ENCODE measurements around the genes PKDCC and COX7A2L.

DNA sequence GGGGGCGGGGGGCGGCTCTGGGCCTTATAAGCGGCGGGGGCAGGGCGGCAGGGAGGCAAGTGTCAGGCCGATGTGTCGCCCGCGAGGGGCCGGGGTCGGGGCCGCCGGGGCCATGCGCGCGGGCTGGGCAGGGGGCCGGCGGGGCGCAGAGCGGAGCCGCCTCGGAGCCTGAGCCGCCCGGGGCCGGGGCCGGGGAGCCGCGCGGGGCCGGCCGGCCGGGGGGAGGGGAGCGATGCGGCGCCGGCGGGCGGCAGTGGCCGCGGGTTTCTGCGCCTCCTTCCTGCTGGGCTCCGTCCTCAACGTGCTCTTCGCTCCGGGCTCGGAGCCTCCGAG, at the start of gene PKDCC:
TSS of gene PKDCC (plus strand) at position 54 of the 333 bp plus-strand sequence.
- PRO-cap: bidirectional peak, plus-strand start at position 54 of the sequence, minus-strand start outside the sequence
- RRBS: 10% methylated on average over 20 of the region's 47 CpGs

DNA sequence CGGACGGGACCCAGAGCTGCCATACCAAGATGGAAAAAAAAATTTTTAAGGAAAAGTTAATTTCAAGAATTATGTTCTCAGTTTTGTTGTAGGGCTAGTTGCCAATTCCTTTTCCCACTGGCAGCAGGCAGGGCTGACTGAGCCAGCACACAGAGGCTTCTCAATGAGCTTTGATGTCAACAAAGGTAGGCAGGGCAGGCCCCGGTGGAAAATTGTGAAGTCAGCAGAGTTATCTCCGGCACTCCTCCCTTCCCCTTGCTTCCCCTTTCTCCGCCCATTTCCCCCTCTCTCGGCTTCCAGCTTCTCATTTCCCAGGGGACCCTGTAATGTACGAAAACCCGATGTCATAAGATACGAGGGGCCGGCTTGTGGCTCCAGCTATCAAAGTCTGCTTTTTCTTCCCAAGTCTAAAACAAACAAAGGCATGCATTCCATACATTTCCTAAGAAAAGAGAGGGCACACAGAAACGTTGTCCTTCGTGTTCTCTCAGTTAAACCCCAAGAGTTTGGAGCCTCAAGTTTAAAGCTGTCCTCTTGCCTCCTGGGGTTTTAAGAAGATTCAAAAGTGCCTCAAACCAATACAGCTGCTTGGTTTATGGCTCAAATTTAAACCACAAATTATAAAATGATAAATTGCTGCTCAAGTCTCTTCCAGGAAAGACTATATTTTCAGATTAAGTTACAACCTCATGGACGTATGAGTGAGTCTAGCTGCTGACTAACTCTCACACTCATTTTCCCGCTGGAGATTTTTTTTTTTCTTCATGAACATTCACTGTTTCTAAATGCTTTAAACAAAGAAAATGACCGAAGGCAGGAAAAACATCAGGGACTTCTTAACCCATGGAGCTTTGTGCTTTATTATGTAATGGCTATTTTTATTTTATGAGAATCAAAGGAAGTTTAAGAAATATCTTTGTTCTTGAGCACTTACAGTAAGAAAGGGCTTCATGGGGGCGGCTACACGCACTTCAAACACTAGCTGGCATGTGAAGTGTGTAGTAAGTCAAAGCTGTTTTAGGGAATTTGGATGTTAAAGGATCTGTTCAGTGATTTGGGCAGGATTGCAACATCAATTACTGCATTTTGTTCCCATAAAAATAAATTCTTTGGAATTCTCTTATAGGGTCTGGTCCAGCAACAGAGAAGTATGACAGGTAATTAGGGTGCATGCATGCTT, 27.2 kb upstream of the EML4 start:
- PRO-cap: no peak
- RRBS: no CpG with 5 or more reads among the region's 17 CpGs

- PRO-cap: no peak
- RRBS: no CpG with 5 or more reads among the region's 8 CpGs
These were observed 26.3 kb upstream of the EML4 start for GRCh38 chr2:42142779-42143419.

- PRO-cap: no peak
- RRBS: no CpG with 5 or more reads among the region's 8 CpGs
These were observed 15.2 kb downstream of the COX7A2L start for GRCh38 chr2:42345782-42346337.

DNA sequence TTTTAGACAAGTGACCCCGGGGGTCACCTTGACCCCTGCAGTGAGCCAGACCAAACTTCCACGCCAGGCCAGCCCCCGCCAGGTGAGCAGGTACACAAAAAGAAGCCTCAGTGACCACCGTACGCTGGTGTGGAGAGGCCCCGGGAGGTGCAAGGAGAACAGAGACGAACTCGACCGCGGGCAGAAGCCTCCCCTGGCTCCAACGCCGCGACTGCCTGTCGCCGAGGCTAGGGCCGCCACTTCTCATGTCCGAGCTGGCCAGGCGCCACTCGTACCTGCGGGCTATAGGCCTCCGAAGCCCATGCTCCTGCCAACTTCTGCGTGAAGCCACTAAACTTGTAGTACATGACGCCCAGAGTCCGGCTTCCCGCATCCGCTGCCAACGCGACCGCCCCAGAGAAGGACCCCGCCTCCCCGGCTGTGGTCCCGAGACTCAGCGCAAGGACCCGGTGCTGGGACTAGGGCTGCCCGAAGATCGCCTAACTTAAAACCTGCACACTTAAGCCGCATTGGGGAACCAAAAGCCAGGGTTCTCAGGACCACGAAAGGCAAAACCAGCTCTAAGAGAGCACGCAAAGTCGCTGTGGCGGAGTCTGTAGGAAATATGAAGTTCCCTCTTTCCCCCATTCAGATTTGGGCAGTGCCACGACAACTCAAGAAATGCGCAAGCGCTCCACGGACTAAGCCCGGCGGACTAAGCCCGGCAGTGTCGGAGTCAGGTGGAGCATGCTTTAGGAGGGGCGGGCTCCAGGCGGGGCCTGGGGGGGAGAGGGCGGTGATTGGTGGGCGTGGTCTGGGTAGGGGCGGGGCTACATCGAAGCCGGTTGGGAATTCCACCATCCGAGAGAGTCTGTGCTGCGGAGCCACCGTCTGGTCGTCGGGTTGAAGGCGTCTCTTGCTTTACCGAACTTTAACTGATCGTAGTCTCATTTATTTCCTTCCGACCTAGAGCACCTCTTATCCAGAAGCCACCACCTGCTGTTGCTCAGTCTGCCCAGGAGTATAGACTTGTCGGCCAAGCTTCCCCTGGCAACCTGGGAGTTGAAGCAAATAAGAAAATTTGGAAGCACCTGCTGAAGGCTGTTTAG, at the start of gene COX7A2L:
TSS of gene COX7A2L (minus strand) at position 403 of the 1,088 bp plus-strand sequence.
- PRO-cap: bidirectional peak, plus-strand start at position 452 of the sequence, minus-strand start at position 405 of the sequence; bidirectional peak, plus-strand start at position 846 of the sequence, minus-strand start at position 698 of the sequence
- RRBS: 2% methylated on average over 9 of the region's 66 CpGs

DNA sequence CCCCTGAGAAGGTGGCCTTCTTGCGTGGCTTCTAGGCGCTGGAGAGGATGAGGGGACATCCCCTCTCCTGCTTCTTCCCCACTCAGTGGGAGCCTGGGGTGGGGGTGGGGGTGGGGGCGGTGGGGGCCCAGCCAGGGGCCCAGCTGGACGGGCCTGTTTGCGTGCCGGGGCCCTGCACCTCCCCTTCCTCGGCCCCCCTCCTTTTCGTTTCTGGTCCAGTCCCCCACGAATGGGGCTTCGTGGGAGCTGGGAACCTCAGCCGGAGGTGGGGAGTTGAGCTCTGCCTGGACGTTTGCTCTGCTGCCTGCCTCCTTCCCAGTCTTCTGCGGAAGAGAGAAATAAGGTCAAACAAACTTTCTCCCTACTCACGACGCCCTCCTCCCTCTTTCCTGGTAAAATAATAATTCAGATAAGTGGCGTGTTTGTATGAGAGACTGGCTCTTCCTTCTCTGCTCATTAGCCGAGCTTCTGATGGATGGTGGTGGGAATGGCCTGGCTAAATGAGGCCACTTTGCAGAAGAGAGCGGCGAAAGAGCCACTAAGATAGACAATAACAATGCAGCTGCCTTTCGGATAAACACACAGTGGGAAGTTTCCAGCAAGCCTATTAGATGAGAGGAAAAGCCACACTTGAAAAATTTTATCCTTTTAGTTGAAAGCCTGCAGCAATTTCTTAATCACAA, 803 bp downstream of the MTA3 start:
- PRO-cap: bidirectional peak, plus-strand start at position 218 of the sequence, minus-strand start at position 69 of the sequence; bidirectional peak, plus-strand start at position 408 of the sequence, minus-strand start at position 325 of the sequence; bidirectional peak, plus-strand start at position 509 of the sequence, minus-strand start at position 473 of the sequence
- RRBS: 0% methylated on average over 3 of the region's 20 CpGs

- PRO-cap: no peak
- RRBS: no CpG with 5 or more reads among the region's 5 CpGs
These were observed 83.8 kb downstream of the MTA3 start for GRCh38 chr2:42652177-42652696.

GRCh38 chr2:42669594-42669793, 94.4 kb downstream of the OXER1 start:
- PRO-cap: no peak
- RRBS: no CpG with 5 or more reads among the region's 2 CpGs

DNA sequence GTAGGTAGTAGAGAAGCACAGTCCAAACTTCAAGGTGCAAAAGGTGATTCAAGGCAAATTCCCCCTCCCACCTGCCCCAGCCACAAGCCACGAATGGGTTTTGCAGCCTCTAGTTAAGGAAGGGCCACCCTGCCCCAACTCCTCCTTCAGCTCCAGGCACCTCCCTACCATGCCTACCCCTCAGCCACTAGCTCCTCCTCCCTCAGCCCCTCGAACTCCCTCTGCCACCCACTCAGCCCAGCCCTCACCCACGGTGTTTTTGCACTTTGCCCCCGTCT, 4.6 kb downstream of the HAAO start:
- PRO-cap: no peak
- RRBS: no CpG with 5 or more reads among the region's 4 CpGs

DNA sequence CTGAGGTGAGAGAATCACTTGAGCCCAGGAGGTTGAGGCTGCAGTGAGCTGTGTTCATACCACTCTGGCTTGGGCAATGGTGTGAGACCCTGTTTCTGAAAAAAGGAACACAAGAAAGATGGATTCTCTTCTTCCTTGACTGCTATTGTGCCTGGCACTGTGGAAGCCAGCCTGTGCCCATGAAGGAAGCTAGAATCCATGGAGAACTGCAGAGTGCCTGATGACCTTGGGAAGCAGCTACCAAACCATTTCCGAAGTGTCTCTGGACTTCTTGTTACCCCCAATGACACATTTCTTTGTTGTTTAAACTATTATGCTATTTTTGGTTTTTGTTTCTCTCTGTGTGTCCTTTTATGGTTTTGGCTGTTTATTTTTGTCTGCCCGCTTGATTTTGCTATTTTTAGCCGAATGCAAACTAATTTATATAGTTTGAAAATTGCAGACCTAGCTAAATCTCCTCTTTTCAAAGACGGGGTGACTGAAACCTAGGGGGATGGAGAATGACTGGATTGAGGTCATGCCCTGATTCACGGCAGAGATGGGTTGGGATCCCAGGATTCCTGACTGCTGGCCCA, 116.1 kb upstream of the HAAO start:
- PRO-cap: no peak
- RRBS: no CpG with 5 or more reads among the region's 5 CpGs

DNA sequence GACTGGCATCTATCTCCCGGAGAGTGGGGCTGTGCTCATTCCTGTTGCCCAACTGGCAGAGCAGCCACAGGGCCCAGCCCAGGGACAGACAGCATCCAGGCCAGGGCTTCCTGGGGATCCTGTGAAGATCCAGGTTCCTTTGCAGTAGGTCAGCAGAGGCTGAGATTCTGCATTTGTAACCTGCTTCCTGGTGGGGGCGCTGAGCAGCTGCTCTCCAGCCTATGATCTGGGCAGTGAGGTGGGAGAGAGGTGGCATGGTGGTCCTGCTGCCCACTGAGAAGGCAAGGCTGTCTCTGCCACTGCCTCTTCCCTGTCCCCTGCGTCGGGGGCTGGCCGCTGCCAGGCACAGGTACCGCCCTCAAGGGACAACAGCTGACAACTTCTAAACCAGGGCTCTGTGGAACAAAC, 139.1 kb upstream of the HAAO start:
- PRO-cap: no peak
- RRBS: no CpG with 5 or more reads among the region's 6 CpGs

DNA sequence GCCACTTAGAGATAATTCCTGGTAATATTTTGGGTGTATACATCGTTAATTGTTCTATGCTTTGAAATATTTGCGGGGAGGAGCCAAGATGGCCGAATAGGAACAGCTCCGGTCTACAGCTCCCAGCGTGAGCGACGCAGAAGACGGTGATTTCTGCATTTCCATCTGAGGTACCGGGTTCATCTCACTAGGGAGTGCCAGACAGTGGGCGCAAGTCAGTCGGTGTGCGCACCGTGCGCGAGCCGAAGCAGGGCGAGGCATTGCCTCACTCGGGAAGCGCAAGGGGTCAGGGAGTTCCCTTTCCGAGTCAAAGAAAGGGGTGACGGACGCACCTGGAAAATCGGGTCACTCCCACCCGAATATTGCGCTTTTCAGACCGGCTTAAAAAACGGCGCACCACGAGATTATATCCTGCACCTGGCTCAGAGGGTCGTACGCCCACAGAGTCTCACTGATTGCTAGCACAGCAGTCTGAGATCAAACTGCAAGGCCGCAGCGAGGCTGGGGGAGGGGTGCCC, 197.1 kb upstream of the HAAO start:
- PRO-cap: no peak
- RRBS: no CpG with 5 or more reads among the region's 33 CpGs

DNA sequence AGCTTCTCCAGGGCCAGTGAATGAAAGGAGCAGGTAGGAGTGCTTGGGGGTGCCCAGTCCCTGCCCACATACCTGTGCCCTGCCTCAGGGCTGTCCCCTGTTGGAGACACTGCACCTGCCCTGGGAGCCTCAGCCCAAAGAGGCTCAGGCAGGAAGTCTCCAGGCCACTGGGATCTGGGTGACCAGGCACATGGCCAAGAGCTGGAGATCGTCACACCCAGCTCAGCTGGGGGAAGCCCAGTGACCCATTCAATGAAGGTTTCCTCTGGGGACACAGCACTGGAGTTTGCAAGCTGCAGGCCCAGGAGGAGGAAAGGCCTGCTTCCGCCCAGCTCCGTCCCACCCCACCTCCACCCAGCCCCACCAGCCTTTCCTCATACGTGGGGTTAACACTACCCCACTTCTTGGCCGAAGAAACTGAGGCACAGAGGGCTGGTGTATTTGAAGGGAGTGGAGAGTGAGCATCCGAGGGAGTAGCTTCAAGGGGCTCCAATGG, 156.3 kb downstream of the ZFP36L2 start:
- PRO-cap: no peak
- RRBS: no CpG with 5 or more reads among the region's 6 CpGs

- PRO-cap: no peak
- RRBS: no CpG with 5 or more reads among the region's 3 CpGs
These were observed 119.3 kb downstream of the ZFP36L2 start for GRCh38 chr2:43107083-43107480.

DNA sequence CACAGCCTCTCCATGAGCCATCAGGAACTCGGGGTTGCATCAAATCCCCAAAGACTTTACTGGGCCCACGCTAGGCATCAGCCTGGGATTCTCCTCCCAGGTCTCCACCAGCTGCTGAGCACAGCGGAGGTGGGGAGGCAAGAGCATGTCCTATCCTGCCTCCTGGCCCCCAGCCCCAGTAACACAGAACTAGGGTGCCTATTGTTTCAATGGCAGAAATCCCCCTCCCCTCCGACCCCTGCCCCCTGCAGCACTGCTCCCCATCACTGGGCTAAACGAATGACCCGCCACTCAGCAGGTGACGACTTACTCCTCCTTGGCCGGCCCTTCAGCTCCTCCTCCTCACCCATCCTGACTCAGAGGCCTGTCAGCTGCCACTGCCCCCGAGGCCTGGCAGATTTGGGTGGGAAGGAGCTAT, 68.4 kb downstream of the ZFP36L2 start:
- PRO-cap: bidirectional peak, plus-strand start at position 50 of the sequence, minus-strand start outside the sequence; bidirectional peak, plus-strand start at position 396 of the sequence, minus-strand start at position 281 of the sequence
- RRBS: no CpG with 5 or more reads among the region's 9 CpGs

DNA sequence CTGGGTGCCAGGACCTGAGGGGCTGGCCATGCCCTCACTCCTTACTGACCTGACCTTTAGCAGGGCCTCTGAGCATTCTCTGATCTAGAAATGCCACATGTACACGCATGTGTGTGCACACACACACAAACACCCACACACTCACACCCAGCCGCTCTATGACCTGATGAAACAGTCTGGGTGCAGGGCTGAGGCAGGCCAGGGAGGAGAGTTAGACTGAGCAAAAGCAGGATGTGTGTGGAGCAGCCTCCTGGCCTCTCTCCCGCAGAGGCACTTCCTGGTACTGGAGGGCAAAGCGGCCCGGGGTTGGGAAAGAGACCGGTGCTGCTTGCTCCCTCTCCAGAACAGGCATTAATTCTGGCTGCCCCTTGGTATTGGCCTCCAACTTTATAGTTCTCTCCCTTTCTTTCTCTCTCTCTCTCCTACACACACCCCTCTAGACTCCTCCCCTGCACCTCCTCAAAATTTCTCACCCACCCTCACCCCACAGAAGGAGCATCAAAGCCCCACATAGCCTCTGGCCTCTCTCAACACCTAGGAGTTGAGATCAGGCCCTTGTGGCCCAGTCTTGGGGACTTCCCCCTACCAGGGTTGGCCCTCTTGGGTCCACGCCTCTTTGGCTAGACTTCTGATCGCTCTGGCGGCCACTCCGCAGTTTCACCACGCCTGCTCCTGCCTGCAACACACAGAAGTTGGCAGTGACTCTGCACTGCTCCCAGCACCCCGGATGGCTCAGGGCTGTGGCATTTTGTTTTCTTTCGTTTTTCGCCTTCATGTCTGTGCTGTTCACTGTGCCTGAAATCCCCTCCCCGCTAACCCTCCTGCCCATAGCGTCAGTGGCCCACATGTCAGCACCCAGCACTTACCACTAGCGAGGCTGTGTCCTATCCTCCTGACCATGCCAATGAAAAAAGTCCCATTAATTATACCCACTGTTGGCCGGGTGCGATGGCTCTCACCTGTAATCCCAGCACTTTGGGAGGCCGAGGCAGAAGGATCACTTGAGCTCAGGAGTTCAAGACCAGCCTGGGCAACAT, 67.6 kb downstream of the ZFP36L2 start:
- PRO-cap: bidirectional peak, plus-strand start at position 293 of the sequence, minus-strand start at position 81 of the sequence; bidirectional peak, plus-strand start at position 654 of the sequence, minus-strand start at position 543 of the sequence
- RRBS: no CpG with 5 or more reads among the region's 20 CpGs

GRCh38 chr2:43162272-43162634, 64.2 kb downstream of the ZFP36L2 start:
- PRO-cap: no peak
- RRBS: no CpG with 5 or more reads among the region's 5 CpGs

DNA sequence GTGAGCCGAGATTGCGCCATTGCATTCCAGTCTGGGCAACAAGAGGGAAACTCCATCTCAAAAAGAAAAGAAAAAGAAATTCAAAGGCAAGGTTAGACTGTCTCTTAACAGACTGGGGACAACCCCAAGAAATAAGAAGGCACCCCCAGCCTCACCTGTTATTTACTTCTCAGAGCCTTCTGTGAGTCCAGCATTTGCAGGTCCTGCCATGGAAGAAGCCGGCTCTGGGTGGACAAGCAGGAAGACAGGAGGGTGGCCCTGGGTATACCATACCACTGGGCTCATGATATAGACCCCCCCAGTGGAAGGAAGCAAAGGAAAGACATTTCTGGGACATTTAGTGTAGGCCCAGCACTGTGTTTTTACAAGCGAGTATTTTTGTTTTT, 52.5 kb downstream of the ZFP36L2 start:
- PRO-cap: no peak
- RRBS: no CpG with 5 or more reads among the region's 4 CpGs

DNA sequence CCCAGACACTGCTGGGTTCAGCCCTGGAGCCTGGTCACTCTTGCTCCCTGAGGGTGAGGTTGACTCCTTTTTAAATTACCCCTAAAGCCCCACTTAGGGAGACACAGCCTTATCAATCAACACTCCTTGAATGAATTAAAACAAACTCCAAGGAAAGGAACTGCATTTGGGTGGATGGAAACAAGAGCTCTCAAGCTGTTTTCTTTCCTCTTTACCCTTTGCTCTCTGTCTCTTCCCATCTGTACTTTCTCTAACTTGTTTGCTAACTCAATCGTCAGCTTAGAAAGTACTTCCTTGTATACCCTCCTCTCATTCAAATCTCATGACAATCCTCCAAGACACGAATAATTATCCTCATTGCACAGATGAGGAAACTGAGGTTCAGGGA, 32.8 kb downstream of the ZFP36L2 start:
- PRO-cap: no peak
- RRBS: no CpG with 5 or more reads among the region's 2 CpGs

- PRO-cap: no peak
- RRBS: no CpG with 5 or more reads among the region's 43 CpGs
These were observed 1.4 kb downstream of the ZFP36L2 start for GRCh38 chr2:43225015-43225406.